ENCODE results near the genes ZNF101, ZNF506, ZNF93, ZNF90 and ZNF626.

- RRBS: 1% methylated on average over 20 of the region's 61 CpGs
CAGE:
- cytosol, long polyA plus RNA: no peak
- long polyA plus RNA: no peak
- nucleus, long polyA plus RNA: no peak
These were observed at the start of gene ZNF101 for GRCh38 chr19:19667915-19669127. ZNF101 (plus strand) TSS chr19:19668839.

- RRBS: no CpG with 5 or more reads among the region's 3 CpGs
CAGE:
- cytosol, long polyA plus RNA: no peak
- long polyA plus RNA: no peak
- nucleus, long polyA plus RNA: no peak
These were observed 34.6 kb downstream of the ZNF506 start for GRCh38 chr19:19786952-19787290.

DNA sequence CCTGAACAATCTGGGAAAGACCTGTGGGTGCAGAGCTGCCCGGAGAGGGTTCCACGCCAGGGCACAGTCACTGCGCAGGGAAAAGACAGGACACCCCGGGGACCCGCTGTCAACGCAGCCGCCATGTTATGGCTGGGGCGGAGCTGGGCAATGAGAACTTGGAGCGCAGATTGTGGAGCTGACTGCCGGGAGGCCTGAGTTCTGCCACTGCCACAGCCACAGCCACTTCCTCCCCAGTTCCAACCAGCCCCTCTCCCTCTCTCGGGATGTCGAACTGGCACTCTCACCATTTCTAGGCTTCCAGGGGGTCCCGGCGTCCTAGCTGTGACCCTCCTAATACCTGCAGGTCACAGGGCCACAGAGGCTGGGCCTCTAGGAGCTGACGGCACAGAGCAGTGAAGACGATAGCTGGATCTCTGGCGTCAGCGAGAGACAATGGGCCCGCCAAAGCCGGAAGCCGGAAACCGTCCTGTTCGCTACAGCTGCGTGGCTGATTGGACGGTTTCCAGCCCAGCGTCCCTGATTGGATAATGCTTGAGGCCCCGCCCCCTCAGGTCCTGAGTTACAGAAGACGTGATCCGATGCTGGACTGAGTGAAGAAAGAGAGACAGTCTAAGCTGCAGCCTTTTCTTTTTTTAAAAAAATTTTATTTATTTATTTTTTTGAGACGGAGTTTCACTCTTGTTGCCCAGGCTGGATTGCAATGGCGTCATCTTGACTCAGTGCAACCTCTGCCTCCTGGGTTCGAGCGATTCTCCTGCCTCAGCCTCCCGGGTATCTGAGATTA is at the start of gene ZNF506:
Gene ZNF506, minus strand, starts transcription at position 437 of the 787 bp plus-strand sequence.
- RRBS: 2% methylated on average over 4 of the region's 34 CpGs
CAGE:
- cytosol, long polyA plus RNA: no peak
- long polyA plus RNA: no peak
- nucleus, long polyA plus RNA: no peak

DNA sequence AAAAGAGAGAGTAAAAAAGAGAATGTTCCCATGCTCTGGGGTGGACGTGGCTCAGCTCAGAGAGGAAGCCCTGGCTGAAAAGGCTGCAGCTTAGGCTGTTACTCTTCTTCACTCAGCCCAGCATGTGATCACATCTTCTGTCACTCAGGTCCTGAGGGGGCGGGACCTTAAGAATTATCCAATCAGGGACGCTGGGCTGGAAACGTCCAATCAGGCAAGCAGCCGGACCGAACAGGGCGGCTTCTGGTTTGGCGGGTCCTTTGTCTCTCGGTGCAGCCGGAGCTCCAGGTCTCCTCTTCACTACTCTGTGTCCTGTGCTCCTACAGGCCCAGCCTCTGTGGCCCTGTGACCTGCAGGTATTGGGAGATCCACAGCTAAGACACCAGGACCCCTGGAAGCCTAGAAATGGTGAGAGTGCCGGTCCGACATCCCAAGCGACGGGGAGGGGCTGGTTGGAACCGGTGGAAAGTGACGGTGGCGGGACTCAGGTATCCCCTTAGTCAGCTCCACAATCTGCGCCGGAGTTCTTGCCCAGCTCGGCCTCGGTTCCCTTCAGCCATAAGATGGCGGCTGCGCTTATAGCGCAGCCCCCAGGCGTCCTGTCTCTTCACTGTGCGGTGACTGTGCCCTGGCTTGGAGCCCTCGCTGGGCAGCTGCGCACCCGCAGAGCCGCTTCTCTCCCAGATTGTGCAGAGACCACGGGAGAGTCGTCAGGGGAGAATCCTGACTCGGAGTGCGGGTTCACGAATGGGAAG is at the start of gene ZNF93:
Gene ZNF93, plus strand, starts transcription at position 263 of the 755 bp plus-strand sequence.
- RRBS: 1% methylated on average over 11 of the region's 35 CpGs
CAGE:
- cytosol, long polyA plus RNA: no peak
- long polyA plus RNA: no peak
- nucleus, long polyA plus RNA: no peak

DNA sequence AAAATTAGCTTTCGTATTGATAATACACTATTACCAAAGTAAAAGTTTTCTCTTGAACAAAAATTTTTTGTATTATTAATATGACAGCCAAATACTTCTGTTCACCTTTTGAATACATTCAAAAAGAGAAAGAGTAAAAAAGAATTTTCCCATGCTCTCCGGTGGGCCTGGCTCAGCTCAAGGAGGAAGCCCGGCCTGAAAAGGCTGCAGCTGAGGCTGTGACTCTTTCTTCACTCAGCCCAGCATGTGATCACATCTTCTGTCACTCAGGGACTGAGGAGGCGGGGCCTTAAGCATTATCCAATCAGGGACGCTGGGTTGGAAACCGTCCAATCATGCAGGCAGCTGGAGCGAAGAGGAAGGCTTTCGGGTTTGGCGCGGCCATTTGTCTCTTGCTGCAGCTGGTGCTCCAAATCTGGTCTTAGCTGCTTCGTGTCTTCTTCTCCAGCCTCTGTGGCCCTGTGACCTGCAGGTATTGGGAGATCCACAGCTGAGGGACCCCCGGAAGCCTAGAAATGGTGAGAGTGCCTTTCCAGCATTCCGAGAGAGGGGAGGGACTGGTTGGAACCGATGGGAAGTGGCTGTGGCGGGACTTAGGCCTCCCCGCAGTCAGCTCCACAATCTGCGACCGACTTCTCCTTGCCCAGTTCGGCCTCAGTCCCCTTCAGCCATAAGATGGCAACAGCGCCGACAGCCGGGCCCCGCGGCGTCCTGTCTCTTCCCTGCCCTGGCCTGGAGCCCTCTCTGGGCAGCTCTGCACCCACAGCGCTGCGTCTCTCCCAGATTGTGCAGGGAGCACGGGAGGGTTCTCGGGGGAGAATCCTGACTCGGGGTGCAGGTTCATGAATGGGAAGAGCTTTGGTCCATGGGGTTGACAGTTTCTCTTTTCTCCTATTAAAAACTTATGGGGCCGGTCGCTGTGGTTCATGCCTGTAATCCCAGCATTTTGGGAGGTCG is at the start of gene ZNF90:
Gene ZNF90, plus strand, starts transcription at position 383 of the 957 bp plus-strand sequence.
- RRBS: 30% methylated on average over 4 of the region's 33 CpGs
CAGE:
- cytosol, long polyA plus RNA: no peak
- long polyA plus RNA: no peak
- nucleus, long polyA plus RNA: no peak

DNA sequence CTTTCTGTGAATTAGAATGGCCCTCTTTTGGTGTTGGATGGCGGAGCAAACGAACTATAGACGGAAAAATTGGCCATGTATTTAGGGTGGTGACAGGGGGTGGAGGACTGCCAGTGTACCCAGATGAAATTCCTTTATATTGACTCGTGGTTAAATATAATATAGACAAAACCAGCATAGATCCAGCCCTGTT is 46.9 kb upstream of the ZNF737 start:
- RRBS: no CpG with 5 or more reads among the region's 4 CpGs
CAGE:
- cytosol, long polyA plus RNA: no peak
- long polyA plus RNA: no peak
- nucleus, long polyA plus RNA: no peak

GRCh38 chr19:20615964-20616341 is 45.4 kb downstream of the ZNF626 start:
- RRBS: no CpG with 5 or more reads among the region's 2 CpGs
CAGE:
- cytosol, long polyA plus RNA: no peak
- long polyA plus RNA: no peak
- nucleus, long polyA plus RNA: no peak

DNA sequence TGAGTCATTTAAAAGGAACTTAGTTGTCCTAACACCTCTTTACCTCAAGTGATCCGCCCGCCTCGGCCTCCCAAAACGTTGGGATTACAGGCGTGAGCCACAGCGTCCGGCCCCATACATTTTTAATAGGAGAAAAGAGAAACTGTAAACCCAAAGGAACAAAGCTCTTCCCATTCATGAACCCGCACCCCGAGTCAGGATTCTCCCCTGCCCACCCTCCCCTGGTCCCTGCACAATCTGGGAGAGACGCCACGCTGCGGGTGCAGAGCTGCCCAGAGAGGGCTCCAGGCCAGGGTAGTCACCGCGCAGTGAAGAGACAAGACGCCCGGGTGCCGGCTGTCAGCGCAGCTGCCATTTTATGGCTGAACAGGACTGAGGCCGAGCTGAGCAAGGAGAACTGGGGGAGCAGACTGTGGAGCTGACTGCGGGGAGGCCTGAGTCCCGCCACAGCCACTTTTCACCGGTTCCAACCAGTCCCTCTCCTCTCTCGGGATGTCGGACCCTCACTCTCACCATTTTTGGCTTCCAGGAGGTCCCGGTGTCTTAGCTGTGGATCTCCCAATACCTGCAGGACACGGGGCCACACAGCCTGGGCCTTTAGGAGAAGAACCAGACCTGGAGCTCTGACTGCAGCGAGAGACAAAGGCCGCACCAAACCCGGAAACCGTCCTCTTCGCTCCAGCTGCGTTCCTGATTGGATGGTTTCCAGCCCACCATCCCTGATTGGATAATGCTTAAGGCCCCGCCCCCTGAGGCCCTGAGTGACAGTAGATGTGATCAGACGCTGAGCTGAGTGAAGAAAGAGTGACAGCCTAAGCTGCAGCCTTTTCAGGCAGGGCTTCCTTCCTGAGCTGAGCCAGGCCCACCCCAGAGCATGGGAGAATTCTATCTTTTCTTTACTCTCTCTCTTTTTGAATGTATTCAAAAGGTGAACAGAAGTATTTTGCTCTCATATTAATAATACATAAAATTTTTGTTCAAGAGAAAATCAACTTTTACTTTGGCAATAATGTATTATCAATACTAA is at the start of gene ZNF626:
Gene ZNF626, minus strand, starts transcription at position 641 of the 1,027 bp plus-strand sequence.
- RRBS: 7% methylated on average over 1 of the region's 34 CpGs
CAGE:
- cytosol, long polyA plus RNA: no peak
- long polyA plus RNA: no peak
- nucleus, long polyA plus RNA: no peak

- RRBS: no CpG with 5 or more reads among the region's 13 CpGs
CAGE:
- cytosol, long polyA plus RNA: no peak
- long polyA plus RNA: no peak
- nucleus, long polyA plus RNA: no peak
These were observed 26.1 kb upstream of the ZNF66 start for GRCh38 chr19:20749912-20750528.

DNA sequence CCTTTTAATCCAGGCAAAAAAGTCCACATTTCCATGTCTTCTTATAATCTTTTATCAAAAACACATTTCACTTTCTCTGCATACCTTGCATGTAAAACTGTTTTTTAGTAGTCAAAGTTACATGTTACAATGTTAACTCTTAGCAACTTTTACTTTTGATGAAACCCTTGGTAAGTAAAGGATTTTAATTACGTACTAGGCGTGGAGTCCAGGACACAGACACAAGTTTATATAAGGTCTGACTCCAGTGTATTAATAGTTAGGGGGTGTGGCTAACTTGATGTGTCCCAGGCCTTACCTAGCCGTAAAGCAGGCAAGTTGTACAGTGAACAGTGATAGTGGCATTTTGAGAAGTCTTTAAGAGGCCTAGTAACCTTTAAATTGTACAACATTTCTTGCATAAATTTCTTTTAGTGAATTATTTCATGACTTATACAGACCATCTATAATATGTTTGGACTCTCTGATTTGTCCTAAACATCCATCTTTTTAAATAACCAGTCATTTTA is 5.8 kb downstream of the ZNF714 start:
- RRBS: no CpG with 5 or more reads among the region's 3 CpGs
CAGE:
- cytosol, long polyA plus RNA: no peak
- long polyA plus RNA: no peak
- nucleus, long polyA plus RNA: no peak

DNA sequence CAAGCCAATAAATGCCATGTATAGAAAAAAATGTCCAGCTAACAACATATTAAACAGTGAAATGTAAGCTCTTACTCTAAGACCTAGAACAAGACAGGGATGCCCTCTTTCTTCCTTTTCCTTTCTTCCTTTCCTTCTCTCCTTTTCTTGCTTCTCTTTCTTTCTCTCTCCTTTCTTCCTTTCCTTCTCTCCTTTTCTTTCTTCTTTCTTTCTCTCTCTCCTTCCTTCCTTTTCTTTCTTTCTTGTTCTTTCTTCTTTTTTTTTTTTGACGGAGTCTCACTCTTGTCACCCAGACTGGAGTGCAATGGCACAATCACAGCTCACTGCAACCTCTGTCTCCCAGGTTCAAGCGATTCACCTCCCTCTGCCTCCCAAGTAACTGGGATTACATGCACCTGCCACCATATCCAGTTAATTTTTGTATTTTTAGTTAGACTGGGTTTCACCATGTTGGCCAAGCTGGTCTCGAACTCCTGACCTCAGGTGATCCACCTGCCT is 42.5 kb downstream of the ZNF708 start:
- RRBS: no CpG with 5 or more reads among the region's 3 CpGs
CAGE:
- cytosol, long polyA plus RNA: no peak
- long polyA plus RNA: no peak
- nucleus, long polyA plus RNA: no peak

DNA sequence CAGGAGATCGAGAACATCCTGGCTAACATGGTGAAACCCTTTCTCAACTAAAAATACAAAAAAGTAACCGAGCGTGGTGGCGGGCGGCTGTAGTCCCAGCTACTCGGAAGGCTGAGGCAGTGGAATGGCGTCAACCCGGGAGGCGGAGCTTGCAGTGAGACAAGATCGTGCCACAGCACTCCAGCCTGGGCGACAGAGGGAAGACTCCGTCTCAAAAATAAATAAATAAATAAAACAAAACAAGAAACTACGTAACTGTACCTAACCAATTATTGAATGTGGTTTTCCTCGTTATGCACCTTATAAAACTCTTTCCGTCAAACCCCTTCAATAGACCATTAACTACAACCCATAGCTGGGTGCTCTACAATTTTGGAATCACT is 779 bp downstream of the ZNF208 start:
- RRBS: no CpG with 5 or more reads among the region's 15 CpGs
CAGE:
- cytosol, long polyA plus RNA: no peak
- long polyA plus RNA: no peak
- nucleus, long polyA plus RNA: no peak

- RRBS: 7% methylated on average over 8 of the region's 22 CpGs
CAGE:
- cytosol, long polyA plus RNA: no peak
- long polyA plus RNA: no peak
- nucleus, long polyA plus RNA: no peak
These were observed 6.4 kb upstream of the ZNF98 start for GRCh38 chr19:22428548-22429017.

DNA sequence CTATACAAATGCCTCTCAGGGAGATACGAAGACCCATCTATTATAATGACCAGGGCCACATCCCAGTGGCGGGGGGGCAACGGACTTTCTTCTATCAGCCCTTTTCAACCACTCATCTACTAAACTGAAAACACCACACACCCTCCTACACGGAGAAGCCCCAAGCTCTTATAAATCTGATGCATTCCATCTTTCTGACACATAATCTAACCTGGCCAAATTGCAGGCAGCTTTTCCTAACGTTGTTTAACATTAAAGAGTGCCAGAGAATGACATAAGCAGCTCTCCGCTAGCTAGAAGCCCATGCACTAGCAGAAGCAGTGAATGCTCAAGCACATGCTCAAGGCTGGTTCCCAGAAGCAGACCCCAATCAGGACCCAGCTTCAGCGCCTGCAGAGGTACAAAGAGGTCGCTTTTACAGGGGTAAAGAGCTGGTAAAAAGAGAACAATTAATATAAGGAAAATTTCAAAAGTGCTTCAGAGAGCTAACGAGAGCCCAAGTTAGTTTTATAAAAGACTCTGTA is 104.7 kb upstream of the ZNF98 start:
- RRBS: no CpG with 5 or more reads among the region's 9 CpGs
CAGE:
- cytosol, long polyA plus RNA: no peak
- long polyA plus RNA: no peak
- nucleus, long polyA plus RNA: no peak

DNA sequence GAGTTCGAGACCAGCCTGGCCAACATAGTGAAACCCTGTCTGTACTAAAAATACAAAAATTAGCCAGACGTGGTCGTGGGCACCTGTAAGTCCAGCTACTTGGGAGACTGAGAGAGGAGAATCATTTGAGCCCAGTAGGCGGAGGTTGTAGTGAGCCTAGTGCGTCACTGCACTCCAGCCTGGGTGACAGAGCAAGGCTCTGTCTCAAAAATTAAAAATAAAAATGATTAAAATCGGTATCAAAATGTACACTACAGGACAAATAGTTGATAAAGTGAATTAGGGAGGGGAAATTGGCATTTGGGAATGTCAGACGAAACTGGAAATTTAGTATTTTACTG is 1.5 kb downstream of the ZNF91 start:
- RRBS: no CpG with 5 or more reads among the region's 7 CpGs
CAGE:
- cytosol, long polyA plus RNA: no peak
- long polyA plus RNA: no peak
- nucleus, long polyA plus RNA: no peak

- RRBS: 1% methylated on average over 3 of the region's 38 CpGs
CAGE:
- cytosol, long polyA plus RNA: no peak
- long polyA plus RNA: no peak
- nucleus, long polyA plus RNA: no peak
These were observed 20.4 kb upstream of the ZNF91 start for GRCh38 chr19:23415447-23416271.

DNA sequence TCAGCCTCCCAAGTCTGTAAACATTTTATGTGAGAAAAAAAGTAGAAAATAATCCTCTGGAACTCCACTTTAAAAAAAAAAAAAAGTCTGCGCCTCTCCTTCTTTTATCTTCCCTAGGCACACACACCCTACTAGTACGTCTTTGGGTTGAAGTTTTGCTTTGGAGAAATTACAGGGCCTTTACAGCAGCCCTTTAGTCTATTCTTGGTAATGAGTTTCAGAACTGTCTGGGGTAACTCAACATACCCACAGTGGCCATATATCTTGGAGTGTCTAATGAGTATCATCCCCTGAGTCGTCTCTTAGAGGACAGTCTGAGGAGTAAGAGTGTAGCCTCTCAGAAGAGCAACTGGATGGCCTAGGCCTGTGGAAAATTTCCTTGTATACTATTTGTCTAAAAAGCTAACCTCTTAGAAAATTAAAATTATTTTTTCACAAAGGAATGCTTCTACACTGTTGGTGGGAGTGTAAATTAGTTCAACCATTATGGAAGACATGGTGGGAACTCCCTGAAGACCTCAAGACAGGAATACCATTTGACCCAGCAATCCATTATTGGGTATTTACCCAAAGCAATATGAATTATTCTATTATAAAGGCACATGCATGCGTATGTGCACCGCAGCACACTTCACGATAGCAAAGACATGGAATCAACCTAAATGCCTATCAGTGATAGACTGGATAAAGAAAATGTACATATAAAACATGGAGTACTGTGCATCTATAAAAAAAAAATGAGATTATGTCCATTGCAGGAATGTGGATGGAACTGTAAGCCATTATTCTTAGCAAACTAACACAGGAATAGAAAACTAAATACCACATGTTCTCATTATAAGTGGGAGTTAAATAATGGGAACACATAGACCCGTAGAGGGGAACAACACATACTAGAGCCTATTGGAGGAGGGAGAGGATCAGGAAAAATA is 2.2 kb downstream of the RPSA2 start:
- RRBS: no CpG with 5 or more reads among the region's 7 CpGs
CAGE:
- cytosol, long polyA plus RNA: no peak
- long polyA plus RNA: no peak
- nucleus, long polyA plus RNA: no peak

- RRBS: no CpG with 5 or more reads among the region's 8 CpGs
CAGE:
- cytosol, long polyA plus RNA: no peak
- long polyA plus RNA: no peak
- nucleus, long polyA plus RNA: no peak
These were observed 704.3 kb downstream of the UQCRFS1 start for GRCh38 chr19:28508521-28509249.

DNA sequence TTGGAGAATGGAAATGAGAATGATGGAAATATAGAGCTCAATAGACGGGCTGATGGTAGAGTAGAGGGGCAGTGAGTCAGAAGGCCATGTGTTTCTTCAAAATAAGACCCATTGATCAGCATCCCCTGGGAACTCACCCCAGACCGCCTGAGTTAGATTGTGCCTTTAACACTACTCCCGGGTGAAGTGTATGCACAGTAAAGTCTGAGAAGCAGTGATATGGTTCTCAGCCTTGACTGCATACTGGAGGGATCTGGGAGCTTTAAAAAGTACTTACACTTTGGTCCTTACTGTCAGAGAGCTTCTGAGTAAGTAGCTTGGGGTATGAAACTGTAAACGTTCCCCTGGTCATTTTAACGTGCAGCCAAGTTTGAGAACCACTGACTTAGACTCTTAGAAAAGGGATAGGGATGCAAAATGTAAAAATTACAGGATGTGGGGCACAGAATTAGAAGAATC is 609.0 kb downstream of the UQCRFS1 start:
- RRBS: no CpG with 5 or more reads among the region's 5 CpGs
CAGE:
- cytosol, long polyA plus RNA: no peak
- long polyA plus RNA: no peak
- nucleus, long polyA plus RNA: no peak

DNA sequence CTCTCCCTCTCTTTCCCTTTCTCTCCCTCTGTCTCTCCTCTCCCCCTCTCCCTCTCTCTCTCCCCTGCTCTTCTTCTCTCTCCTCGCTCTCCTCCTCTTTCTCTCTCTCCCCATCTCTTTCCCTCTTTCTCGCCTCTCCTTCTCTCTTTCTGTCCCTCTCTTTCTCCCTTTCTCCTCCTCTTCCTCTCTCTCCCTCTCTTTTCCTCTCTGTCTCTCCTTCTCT is 196.6 kb downstream of the UQCRFS1 start:
- RRBS: no CpG with 5 or more reads among the region's 2 CpGs
CAGE:
- cytosol, long polyA plus RNA: no peak
- long polyA plus RNA: no peak
- nucleus, long polyA plus RNA: no peak